ENCODE measurements around a stretch of chr9.

DNA sequence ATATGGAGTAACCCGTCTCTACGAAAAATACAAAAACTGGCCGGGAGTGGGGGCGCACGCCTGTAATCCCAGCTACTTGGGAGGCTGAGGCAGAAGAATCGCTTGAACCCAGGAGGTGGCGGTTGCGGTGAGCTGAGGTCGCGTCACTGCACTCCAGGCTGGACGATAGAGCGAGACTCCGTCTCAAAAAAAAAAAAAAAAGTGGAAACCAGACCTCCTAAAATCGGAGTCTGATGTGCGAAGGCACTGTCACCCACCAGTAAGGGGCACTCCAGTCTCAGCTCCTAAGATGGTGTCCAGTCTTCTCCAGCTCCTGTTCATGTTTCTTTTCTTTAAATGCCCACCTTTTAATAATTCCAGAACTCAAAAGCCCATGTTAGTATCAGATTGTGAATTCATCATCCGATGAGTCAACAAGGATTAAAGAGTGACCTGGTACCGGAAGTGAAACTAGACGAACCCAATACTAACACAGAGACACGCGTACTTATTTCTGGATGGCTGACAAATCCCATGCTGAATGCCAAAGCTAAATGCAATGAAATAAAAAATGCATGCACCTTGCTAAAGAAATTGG is 2.5 kb downstream of the CAMSAP1 start:
- PRO-cap = no peak
- RAMPAGE, long total RNA = no peak

DNA sequence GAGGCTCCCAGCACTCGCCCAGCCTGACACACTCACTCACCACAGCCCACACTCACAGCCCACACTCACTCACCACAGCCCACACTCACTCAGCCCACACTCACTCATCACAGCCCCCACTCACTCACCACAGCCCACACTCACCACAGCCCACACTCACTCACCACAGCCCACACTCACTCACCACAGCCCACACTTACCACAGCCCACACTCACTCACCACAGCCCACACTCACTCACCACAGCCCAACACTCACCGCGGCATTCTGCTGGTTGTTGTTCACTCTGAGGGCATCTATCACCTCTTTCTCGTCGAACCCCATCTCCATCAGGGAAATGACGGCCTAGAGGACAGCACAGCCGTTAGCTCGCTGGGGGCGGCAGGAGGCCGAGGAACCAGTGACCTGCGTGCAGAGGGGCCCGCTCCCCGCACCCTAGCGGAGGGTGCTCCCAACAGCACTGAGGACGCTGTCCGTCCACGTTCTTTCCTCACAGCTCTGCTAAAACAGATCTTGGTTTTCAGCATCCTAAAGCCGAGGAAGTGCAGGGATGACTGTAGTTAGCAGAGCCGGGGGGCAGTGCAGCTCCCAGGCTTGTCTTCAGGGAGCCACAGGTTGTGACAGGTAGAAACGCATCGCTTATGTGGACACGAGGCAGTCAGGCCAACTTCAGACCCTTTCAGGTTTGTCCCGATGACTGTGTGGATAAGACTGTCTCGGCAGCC is 21.6 kb downstream of the UBAC1 start:
- PRO-cap = no peak
- RAMPAGE, long total RNA = no peak

GRCh38 chr9:135990434-135991034 is 29.4 kb upstream of the UBAC1 start:
- PRO-cap = no peak
- RAMPAGE, long total RNA = no peak

DNA sequence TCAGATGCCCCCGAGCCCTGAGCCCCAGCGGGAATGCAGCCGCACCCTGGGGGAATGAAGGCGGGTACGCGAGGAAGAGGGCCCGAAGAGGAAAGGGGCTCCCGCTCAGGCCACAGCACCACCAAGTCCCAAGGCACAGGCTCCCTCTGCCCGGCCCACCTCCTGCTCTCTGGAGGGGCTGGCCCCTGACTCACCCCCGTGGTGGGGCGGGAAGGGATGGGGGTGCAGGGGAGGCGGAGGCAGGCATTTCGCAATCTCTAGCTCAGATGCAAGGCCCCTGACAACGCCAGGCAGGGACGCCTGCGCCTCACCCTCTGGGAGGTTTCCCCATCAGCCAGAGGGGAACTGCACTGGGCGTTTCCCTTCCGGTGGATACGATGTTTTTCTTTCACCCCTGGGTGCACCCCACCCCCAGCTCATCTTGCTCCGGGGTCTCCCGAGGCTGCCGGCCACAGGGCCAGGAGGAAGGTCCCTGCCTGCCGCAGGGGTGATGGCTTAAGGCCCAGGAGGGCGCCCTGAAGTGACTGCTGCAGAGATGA is 49.0 kb downstream of the NACC2 start:
- PRO-cap = no peak
- RAMPAGE, long total RNA = no peak

- PRO-cap = no peak
- RAMPAGE, long total RNA = no peak
Measured at GRCh38 chr9:136052284-136052475, 42.9 kb downstream of the NACC2 start.

DNA sequence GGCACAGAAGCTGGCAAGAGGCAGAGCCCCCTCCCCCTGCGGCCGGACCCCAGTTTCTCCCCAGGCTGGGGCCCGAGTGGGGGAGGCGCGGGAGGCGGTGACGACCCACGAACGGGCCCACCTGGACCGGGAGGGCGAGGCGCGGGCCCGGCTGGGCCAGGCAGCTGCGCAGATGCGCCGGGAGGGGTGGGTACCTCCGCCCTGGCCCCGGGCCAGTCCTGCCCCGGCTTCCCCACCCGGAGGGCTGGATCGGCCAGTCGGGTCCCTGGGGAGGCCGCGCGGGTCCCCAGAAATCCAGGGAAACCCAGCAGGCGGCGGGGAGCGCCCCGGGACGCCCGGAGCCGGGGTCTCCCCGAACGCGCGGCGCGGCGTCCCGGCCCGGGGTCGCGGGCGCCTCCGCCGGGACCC is 534 bp downstream of the NACC2 start:
- PRO-cap = no peak
- RAMPAGE, long total RNA = no peak

- PRO-cap = no peak
- RAMPAGE, long total RNA = no peak
Measured at GRCh38 chr9:136098764-136099260, 3.7 kb upstream of the NACC2 start.

DNA sequence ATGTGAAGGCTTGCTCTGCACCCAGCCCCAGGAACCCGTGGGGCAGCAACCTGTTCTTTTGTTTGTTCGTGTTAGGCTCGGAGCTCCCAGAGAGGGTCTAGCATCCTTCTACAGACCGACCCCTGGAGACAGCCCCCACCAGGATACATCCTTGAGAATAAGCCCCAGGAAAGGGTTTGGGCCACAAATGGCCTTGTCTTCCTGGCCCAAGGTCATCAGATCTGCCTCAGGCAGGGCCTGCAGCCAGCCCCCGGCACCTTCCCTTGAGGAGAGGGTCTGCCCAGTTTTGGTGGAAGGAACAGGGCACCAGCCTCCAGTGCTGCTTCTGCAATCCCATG is 11.5 kb upstream of the NACC2 start:
- PRO-cap = no peak
- RAMPAGE, long total RNA = no peak

DNA sequence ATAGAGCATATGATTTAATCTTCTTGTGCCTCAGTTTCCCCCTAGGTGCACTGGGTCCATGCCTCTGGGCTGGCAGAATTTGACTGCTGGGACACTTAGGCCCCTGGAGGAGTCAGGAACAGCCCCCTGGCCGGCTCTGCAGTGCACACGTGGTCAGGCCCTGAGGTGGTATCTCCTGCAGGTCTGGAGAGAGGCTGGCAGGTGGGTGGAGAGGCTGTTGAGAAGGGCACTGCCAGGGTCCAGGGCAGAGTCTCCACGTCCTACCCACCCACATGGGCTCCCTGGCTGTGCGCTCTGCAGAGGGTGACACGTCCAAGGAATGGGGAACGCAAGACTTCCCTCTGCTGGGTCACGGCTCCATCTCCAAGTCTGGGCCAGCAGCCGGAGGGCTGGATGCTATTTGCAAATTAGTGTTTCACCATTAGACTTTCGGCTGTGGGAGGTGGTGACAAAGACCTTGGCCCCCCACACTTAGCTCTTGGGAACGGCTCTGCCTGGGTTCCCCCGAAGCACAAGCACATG is 25.5 kb upstream of the TMEM250 start:
- PRO-cap = no peak
- RAMPAGE, long total RNA = no peak

DNA sequence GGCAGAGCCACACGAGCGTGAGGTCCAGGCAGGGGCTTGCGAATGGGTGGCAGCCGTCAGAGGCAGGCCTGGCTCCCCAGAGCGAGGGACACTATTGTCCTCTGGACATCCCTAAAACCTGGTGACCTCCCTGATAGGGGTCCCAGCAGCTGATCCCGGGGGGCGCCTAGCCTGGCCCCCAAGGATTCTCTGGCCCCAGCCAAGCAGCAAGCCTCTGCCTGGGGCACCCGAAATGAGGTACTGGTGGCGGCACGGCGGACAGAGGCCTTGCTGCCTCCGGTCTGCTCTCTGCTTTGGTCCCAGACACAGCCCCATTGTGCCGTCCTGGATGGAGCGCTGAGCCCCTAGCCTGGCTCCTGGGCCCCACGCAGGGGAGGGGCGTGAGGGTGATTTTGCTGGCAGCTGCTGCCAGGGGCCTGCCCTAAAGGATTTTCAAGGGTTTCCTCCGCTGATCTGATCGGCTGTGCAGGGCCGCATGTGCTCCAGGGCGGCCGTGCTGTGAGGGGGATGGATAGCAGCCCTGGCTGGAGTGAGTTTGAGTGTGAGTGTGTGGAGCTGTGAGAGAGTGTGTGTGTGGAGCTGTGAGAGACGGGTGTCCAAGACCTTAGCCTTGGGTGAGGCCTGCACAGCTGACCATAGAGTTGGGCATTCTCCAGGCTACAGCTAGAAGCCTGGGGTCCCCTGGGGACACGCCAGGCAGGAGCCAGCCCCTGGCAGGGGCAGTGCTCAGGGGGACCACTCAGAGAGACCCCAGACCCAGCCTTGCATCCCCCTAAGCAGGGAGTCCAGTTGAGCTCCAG is 1.3 kb downstream of the GPSM1 start:
- PRO-cap = unidirectional peak, minus-strand start at position 318 of the sequence
- RAMPAGE, long total RNA = no peak

GRCh38 chr9:136341273-136341698 is 13.9 kb downstream of the GPSM1 start:
- PRO-cap = no peak
- RAMPAGE, long total RNA = no peak

DNA sequence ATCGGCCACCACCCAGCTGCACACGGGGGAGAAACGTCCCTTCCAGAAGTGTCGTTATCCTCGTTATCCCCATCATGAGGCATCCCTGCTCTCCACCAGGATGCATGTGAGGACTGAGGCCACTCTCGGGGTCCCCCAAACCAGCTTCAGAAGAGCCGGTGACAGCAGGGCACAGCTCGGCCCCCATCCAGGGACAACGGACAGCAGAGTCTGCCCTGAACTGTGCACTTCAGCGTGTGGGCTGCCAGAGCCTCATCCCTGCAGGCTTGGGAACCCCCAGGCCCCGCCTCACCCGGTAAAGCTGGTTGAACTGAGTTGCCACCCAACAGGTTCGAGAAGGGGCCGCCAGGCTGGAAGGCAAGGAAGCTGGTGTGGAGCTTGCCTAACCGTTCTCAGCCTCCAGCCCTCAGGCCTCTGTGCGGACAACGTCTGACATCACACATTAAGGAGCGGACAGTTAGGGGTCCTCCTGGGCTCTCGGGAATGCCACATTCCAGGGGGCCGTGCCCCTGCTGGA is 742 bp upstream of the CARD9 start:
- PRO-cap = no peak
- RAMPAGE, long total RNA = no peak

GRCh38 chr9:136398997-136399995 is 674 bp downstream of the SNAPC4 start:
- PRO-cap = unidirectional peak, plus-strand start at chr9:136399301; bidirectional peak, plus-strand start at chr9:136399832, minus-strand start at chr9:136399486
- RAMPAGE, long total RNA = no peak

GRCh38 chr9:136407069-136407708 is 3.2 kb downstream of the ENTR1 start:
- PRO-cap = no peak
- RAMPAGE, long total RNA = no peak

- PRO-cap = no peak
- RAMPAGE, long total RNA = no peak
Measured at GRCh38 chr9:136411575-136412089, 1.2 kb downstream of the PMPCA start.

- PRO-cap = no peak
- RAMPAGE, long total RNA = no peak
Measured at GRCh38 chr9:136447322-136448113, 7.9 kb upstream of the INPP5E start.

GRCh38 chr9:136482259-136482854 is 483 bp downstream of the SEC16A start:
- PRO-cap = bidirectional peak, plus-strand start at chr9:136482429, minus-strand start at chr9:136482439; bidirectional peak, plus-strand start at chr9:136482610, minus-strand start at chr9:136482482; bidirectional peak, plus-strand start at chr9:136482808, minus-strand start at chr9:136482774
- RAMPAGE, long total RNA = no peak

DNA sequence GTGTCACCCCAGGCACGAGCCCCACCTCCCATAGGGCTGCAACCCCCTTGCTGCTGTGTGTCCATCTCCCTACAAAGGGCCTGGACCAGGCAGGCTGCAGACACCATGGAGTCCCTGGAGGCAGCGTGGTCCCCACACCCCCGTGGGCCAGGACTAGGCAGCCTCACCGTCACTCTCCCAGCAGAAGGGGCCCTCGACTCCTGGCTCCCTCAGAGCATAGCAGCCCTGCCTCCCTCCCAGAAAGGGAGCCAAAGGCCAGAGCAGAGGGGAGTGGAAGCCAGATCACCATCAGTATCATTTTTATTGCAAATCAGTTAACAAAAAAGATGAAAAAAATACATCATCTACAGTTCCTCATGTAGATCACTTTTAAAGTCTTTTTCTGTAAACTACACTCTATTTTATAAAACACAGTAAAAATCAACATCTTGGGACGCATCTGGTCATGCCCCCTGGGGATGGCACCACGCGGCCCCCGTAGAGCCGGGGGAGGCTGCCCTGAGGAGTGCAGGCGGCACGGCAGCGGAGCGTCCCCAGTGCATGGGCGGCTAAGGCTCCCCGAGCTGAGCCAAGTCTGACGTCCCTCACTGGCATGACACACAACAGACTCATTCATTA is 11.4 kb upstream of the SEC16A start:
- PRO-cap = no peak
- RAMPAGE, long total RNA = no peak

DNA sequence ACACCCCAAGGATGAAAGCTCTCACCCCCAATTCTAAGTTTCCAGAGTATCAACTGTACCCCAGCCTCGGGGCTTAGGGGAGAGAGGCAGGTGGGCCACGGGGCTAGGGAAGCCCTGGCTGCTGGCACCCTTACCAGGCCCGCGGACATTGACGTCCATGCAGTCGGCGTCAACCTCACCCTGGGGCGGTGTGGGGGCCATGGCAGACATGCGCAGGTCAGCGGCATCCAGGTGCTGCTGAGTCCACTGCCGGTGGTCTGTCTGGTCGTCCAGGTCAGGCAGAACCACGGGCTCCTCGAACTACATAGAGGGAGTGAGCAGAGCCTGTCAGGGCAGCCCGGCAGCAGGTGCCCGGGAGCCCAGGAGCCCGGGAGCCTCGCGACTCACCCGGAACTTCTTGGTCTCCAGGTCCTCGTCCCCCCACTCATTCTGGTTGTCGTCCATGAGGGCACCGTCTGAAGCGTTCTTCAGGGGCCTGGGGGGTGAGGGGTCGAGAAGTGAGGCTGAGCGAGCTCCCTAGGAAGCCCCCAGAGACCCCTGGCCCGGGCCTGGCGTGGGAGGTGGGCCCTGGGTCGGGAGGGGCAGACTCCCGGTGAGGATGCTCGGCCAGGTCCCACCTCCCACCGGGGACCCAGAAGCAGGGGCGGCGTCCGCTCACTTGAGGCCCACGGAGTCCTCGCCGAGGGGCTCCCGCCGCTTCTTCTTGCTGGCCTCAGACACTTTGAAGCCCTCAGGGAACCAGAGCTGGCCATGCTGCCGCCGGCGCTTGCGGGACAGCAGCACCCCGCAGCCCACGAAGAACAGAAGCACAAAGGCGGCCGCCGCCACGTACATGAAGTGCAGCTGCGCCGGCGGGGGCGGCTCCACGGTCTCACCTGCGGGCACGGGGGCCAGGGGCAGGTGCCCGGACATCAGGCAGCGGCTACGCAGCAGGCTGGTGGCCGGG is 19.0 kb upstream of the SEC16A start:
- PRO-cap = no peak
- RAMPAGE, long total RNA = no peak

- PRO-cap = no peak
- RAMPAGE, long total RNA = no peak
Measured at GRCh38 chr9:136502918-136503599, 20.2 kb upstream of the SEC16A start.

Data from GM23338 (cell line).